Cerebellum (tissue), 5 donors: ENCODE results near the gene CLDN14.

GRCh38 chr21:34546518-34546816 is 34.5 kb upstream of the KCNE1 start:
- PRO-cap, 3 experiments, result no peak in any of the 3 experiments
- RAMPAGE, long total RNA, result no peak

- PRO-cap, 3 experiments, result no peak in any of the 3 experiments
- RAMPAGE, long total RNA, result no peak
Observed at GRCh38 chr21:34575898-34576611, 38.9 kb downstream of the RCAN1 start.

DNA sequence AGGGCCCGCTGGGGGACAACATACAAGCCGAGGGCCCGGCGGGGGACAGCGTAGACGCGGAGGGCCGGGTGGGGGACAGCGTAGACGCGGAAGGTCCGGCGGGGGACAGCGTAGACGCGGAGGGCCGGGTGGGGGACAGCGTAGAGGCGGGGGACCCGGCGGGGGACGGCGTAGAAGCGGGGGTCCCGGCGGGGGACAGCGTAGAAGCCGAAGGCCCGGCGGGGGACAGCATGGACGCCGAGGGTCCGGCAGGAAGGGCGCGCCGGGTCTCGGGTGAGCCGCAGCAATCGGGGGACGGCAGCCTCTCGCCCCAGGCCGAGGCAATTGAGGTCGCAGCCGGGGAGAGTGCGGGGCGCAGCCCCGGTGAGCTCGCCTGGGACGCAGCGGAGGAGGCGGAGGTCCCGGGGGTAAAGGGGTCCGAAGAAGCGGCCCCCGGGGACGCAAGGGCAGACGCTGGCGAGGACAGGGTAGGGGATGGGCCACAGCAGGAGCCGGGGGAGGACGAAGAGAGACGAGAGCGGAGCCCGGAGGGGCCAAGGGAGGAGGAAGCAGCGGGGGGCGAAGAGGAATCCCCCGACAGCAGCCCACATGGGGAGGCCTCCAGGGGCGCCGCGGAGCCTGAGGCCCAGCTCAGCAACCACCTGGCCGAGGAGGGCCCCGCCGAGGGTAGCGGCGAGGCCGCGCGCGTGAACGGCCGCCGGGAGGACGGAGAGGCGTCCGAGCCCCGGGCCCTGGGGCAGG is 1.4 kb downstream of the CLIC6 start:
- PRO-cap, 3 experiments, result no peak in any of the 3 experiments
- RAMPAGE, long total RNA, result no peak

- PRO-cap, 3 experiments, result no peak in any of the 3 experiments
- RAMPAGE, long total RNA, result no peak
Observed at GRCh38 chr21:34791792-34792072, 122.9 kb downstream of the CLIC6 start.

- PRO-cap, 3 experiments, result no peak in any of the 3 experiments
- RAMPAGE, long total RNA, result no peak
Observed at GRCh38 chr21:34824757-34825279, 156.0 kb downstream of the CLIC6 start.

GRCh38 chr21:34846133-34847195 is 177.7 kb downstream of the CLIC6 start:
- PRO-cap, 3 experiments, result no peak in any of the 3 experiments
- RAMPAGE, long total RNA, result no peak

DNA sequence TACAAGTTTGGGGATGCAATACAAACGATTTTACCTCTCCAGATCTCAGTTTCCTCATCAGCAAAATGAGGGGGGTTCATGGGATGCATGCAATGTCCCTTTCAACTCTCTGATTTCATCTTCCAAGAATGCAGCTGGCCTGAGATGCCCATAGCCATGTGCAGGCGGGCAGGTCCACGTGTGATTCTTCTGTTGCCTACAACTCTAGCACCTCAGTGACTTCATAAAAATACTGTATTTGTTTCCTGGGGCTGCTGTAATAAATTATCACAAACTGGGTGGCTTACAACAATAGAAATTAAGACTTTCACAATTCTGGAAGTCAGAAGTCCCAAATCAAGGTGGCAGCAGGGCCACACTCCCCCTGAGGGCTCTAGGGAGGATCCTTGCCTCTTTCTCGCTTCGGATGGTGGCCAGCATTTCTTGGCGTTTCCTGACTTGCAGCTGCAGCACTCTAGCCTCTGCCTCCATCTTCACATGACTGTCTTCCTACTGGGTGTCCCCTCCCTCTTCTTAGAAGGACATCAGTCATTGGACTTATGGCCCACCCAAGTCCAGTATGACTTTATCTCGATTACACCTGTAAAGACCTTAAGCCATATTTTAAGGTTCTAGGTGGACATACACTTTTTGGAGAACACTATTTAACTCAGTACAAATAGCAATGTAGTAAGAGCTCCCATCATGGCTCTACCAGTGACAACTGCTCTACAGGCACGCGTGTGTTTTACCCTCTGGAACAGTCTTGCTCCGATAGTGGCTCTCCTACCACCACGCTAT is 186.7 kb downstream of the RUNX1 start:
- PRO-cap, 3 experiments, result no peak in any of the 3 experiments
- RAMPAGE, long total RNA, result no peak

- PRO-cap, 3 experiments, result no peak in any of the 3 experiments
- RAMPAGE, long total RNA, result no peak
Observed at GRCh38 chr21:34873730-34874401, 175.2 kb downstream of the RUNX1 start.

DNA sequence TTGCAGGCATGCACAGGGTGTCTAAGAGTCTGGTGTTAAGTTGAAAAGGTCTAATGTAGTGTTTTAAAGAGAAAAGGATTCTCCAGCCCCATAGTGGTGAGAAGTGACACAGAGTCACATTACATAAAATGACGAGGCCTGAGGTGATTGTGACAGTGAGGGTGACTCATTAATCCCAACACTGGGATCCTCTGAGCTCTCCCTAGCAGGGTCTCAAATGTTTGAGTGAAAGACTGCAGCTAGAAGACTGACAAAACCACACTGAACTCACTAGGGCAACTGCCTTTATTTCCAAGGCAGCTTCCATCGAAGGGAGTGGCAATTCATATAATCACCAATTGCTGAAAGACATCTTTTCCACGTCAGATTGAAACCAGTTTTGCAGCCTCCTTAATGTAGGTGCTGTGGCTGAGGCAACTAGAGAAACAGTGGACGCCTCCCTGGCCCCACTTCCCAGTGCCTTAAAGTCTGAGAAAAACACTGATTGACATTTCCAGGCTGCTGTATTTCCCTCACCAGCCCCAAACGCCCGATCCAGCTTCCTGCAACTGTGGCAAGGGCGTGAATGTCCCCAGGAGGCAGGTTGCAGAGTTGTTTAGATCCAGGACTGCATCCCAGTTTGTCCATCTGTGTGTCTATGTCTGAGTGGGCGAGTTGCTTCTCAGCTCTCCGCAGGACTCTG is 81.4 kb downstream of the RUNX1 start:
- PRO-cap, 3 experiments, result no peak in any of the 3 experiments
- RAMPAGE, long total RNA, result no peak

- PRO-cap, 3 experiments, result no peak in any of the 3 experiments
- RAMPAGE, long total RNA, result no peak
Observed at GRCh38 chr21:35050129-35050401, 963 bp upstream of the RUNX1 start.

- PRO-cap, 3 experiments, result no peak in any of the 3 experiments
- RAMPAGE, long total RNA, result no peak
Observed at GRCh38 chr21:35172204-35172593, 123.1 kb upstream of the RUNX1 start.

DNA sequence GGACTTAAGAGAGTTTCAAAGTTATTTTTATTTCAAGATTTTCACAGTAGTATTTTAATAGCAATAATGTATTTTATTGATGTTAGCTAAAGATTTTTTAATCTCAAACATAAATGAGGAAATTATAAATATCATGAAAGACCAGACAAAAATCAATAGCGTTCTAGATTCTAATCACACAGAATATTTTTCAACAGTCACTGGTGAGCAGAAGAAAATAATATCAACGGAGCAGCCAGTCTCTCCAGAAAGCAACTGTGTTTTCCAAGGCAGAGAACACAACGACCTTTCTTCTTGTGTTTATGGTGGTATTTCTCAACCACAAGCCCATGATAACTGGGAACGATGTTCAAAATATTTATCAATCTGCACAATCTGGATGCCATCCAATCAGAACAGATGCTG is 162.5 kb upstream of the RUNX1 start:
- PRO-cap, 3 experiments, result no peak in any of the 3 experiments
- RAMPAGE, long total RNA, result no peak

- PRO-cap, 3 experiments, result no peak in any of the 3 experiments
- RAMPAGE, long total RNA, result no peak
Observed at GRCh38 chr21:36072387-36072780, 2.6 kb downstream of the CBR1 start.

DNA sequence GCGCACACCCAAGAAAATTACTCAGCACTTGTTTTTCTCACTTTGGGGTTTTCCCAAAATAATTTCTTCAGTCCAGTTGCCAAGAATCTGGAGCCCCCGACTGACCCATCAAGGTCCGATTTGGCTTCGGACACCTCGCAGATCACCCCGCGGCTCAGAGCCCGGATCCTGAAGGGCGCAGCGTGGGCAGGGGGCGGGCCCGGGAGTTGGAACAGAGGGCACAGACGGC is 180 bp upstream of the CBR3 start:
- PRO-cap, 3 experiments, result peak in 1 of 3 experiments; most common minus-strand start position 146 of the sequence (in 1)
- RAMPAGE, long total RNA, result no peak

DNA sequence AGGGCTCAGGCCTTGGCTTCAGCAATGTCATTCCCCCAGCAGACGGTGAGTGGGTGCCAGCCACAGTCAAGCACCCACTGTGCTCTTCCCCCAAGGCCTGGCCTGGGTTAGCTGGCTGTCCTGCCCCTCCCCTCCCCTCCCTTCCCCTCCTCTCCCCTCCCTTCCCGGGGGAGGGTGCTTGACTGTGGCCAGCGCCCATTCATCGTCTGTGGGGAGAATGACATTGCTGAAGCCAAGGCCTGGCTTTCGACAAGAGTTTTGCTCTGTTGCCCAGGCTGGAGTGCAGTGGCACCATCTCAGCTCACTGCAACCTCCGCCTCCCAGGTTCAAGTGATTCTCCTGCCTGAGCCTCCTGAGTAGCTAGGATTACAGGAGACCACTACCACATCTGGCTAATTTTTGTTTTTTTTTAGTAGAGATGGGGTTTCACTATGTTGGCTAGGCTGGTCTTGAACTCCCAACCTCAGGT is 30.5 kb downstream of the DOP1B start:
- PRO-cap, 3 experiments, result no peak in any of the 3 experiments
- RAMPAGE, long total RNA, result no peak

GRCh38 chr21:36297754-36298585 is 22.0 kb upstream of the MORC3 start:
- PRO-cap, 3 experiments, result no peak in any of the 3 experiments
- RAMPAGE, long total RNA, result no peak

DNA sequence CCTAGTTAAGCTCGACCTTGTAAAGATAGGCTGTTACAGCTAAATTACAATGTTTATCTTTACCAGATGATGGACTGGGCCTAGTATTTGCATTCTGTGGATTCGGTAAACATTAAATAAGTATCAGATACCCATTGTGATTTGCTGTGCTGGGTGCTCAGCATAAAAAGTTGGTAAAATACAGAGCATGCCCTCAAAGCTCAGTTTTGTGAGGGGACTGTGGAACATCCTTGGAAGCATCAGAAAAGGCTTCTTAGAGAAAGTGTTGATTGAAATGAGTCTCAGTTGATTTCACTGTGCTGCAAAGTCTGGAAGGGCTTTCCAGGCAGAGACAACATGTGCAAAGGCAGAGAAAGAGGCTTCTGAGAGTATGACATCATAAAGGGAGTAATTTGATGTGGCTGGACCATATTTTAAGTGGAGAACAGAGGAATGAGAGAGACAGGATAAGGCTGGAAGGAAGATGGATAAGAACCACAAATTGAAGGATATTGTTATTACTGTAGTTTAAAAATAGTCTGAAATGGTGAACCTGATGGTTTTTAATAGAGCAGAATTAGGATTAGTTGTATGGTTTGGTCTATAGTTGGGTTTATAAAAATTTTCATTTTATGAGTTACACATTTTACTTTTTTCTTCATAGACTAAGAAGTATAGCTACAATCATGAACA is 27.6 kb downstream of the MORC3 start:
- PRO-cap, 3 experiments, result no peak in any of the 3 experiments
- RAMPAGE, long total RNA, result no peak

DNA sequence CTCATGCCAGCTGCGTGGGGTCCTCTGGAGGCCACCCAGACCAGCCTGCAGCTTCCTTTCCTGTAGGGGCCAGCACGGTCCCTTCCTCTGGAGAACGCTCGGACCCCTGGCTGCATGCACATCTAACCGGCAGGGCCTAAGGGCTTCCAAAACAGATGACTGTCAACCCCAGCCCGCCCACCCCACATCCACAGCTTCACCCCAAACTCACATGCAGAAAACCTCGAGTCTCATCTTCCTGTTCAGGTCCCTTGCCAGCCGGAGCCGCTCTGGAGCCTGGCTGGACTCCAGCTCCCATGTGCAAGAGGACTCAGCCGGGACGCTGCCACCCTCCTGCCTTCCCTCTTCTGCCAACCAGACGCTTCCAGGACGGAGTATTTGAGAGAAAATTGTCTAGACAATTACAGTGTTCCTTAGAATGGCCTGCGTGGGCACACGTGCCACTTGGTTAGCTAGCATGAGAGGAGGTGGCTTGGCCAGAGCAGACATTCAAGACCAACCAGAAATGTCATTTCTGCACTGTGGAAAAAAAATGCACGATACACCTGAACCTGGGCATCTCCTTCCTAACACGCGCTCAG is 548 bp downstream of the CLDN14 start:
- PRO-cap, 3 experiments, result no peak in any of the 3 experiments
- RAMPAGE, long total RNA, result no peak

- PRO-cap, 3 experiments, result no peak in any of the 3 experiments
- RAMPAGE, long total RNA, result no peak
Observed at GRCh38 chr21:36479908-36480718, at the start of gene CLDN14. Gene CLDN14 (minus strand): TSS chr21:36480122.

DNA sequence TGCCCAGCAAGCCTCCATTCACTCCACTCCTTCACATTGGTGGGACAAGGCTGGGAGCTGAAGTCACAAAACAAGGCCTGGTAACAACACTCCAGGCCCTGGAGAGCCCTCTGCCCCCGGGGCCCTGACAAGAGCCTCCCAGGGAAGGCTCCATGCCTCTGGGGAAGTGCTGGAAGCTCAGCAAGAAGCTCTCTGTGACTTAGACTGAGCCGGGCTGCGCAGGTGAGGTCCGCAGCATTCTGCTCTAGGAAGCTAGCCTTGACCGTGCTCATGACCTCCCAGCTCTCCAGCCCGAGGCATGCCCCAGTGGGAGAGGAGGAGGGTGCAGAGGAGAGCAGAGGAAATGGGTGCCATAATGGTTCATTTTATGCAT is 105.8 kb upstream of the SIM2 start:
- PRO-cap, 3 experiments, result no peak in any of the 3 experiments
- RAMPAGE, long total RNA, result no peak